LNCaP clone FGC (cell line): ENCODE results near the gene NINJ2.

DNA sequence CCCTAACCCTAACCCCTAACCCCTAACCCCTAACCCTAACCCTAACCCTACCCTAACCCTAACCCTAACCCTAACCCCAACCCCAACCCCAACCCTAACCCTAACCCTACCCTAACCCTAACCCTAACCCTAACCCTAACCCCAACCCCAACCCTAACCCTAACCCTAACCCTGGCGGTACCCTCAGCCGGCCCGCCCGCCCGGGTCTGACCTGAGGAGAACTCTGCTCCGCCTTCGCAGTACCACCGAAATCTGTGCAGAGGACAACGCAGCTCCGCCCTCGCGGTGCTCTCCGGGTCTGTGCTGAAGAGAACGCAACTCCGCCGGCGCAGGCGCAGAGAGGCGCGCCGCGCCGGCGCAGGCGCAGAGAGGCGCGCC lies 56.2 kb upstream of the IQSEC3 start:
- RRBS, 2 experiments = no CpG with 5 or more reads among the region's 27 CpGs

- RRBS, 2 experiments = no CpG with 5 or more reads among the region's 17 CpGs
Measured at GRCh38 chr12:14693-15206, 51.8 kb upstream of the IQSEC3 start.

- RRBS, 2 experiments = no CpG with 5 or more reads among the region's 11 CpGs
Measured at GRCh38 chr12:17044-17794, 49.3 kb upstream of the IQSEC3 start.

DNA sequence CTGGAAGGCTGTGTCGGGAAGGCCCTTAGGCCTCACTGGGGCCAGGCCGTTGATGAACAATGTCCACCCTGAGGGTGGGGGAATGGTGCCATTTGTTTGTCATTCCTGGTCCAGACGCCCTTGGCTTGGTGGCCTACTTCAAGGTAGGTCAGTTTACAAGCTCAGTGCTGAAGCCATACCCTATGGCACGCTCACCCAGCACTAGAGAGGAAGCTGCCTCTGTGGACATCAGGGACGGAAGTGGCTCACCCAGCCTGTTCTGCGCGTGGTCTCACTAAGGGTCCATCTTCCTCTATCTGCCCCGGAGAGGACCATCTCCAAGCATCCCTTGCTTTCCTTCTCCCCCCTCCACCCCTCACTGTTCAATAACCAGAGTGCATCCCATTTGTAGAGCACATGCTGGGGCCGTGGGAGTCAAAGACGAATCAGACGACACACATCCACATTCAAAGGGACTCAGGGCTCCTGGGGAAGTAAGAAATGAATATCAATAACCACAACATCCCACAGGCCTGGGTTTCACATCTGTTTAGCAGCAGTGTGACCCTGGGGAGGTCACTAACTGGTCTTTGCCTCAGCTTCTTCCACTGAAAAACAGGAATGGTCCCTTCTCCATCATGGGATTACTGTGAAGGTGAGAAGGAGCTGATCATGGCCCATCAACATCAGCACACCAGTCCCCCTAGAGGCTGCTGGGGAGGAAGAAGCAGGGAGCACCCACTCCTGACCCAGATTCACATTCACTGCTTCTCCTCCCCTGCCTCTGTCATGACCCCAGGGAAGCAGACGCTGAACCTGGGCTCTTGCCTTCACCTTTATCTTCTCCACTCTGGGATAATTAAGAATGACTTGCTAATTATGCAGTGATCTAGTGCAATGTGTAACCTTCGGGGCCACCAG lies 44.7 kb upstream of the IQSEC3 start:
- RRBS, 2 experiments = no CpG with 5 or more reads among the region's 13 CpGs

DNA sequence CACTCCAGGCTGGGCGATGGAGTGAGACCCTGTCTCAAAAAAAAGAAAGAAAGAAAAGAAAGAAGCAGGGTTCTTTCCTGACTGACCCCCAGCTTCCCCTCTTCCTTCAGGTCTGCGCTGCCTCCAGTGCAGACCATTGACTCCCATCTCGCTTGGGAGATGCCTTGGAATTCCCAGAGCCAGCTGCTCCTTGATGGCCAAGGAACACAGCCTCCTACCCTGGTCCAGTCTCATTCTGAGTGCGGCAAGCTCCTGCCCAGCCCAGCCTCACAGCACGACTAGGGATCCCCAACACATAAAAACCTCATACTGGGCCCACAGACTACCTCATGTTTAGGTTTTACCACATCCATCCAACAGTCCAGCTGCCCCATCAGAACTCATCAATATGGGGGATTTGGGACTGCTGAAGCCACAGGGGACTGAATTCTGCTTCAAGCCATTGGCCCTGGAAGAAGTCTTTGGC lies 25.2 kb downstream of the IQSEC3 start:
- RRBS, 2 experiments = no CpG with 5 or more reads among the region's 5 CpGs

DNA sequence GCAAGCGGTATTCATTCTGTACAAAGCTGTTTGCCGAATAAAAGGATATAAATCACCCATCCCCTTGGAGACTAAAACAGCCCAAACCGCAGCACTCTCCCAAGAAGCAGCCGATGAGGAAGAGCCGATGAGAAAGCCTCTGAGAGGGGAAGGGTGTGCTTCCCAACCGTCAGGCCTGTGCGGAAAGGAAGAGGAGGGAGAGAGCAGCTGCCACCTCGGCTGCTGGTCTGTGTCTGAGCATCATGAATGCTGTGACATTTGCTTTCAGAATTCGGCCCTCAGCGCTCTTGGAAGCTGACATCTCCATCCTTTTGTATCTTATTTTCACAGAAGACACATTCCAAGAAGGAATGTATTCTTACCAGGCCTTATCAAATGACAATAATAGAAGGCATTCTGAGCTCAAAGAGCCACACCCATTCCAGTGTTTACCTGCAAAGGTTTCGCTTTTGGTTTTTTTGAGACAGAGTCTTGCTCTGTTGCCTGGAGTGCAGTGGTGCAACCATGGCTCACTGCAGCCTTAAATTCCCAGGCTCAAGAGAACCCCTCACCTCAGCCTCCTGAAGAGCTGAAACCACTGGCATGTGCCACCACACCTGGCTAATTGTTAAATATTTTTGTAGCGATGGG lies 69.4 kb downstream of the SLC6A12 start:
- RRBS, 2 experiments = no CpG with 5 or more reads among the region's 12 CpGs

GRCh38 chr12:163231-163699 lies 50.7 kb downstream of the SLC6A12 start:
- RRBS, 2 experiments = 96 to 97% methylated on average over 5 of the region's 22 CpGs

- RRBS, 2 experiments = no CpG with 5 or more reads among the region's 8 CpGs
Measured at GRCh38 chr12:180403-180901, 33.5 kb downstream of the SLC6A12 start.

DNA sequence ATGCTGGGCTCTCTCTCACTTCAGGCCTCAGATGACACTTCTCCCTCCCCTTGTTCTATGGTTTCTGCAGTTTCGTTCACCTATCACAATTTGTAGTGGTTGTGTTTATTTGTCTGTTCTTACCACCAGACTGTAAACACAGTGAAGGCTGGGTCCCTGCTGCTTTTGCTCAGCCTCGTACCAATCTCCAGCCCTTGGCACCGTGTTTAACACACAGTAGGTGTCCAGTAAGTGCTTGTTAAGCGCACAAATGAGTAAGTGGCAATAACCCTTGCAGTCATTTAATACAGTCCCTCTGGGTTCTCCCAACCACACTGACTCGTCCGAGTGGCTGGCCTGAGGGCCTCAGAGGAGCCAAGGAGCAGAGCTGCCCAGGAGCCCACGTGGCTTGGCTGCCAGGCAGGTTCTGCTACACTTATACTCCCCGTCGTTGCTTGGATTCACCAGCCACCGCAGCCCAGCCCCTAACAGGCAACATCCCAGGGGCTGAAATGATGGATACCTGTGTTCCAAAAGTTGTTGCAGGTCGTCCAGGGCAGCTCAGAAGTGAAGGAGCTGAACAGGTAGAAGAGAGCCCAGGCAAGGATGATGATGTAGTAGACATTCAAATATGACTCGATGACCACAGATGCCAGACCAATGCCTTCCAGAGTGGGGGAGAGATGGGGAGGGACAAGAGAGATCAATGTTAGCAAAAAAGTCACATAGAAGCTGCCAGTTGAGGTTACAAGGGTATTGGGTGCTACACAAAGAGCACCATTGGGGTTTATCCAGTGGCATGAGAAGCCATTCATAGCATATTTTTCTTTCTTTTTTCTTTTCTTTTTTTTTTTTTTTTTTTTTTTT lies 11.5 kb downstream of the SLC6A12 start:
- RRBS, 2 experiments = no CpG with 5 or more reads among the region's 12 CpGs

- RRBS, 2 experiments = no CpG with 5 or more reads among the region's 6 CpGs
Measured at GRCh38 chr12:212520-212772, 1.5 kb downstream of the SLC6A12 start.

DNA sequence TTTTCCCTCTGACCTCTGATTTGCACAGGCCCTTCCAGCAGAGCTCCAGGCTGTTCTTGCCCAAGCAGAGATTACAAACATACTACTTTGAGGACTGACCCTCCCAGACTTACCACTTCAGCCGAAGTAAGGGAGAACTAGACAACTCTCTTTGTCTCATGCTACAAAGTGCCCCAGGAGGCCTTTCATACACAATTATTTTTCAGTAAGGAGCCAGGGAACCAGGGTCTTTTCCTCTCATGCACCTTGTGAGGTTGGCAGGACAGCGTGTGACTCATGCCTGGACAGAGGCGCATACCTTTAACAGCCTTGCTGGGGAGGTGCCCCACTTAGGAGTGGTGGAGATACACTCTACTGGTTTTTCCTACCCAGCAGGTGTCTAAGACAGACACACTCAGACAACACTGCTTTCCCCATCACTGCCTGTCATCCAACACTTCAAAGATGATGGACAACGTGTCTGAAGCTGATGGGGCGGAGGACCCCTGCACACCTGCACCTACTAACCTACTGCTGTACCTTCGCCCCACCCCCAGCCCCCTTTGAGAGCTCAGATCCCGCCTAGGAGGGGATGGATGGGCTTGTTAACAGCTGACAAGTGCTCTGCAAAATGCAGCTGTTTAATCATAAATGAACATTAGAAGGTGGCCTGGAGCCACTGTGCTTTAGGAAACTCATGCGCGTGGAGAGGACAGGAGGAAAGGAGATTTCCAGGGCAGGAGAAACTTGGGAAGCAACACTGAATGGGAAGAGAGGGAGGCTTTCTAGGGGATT lies 49.1 kb downstream of the B4GALNT3 start:
- RRBS, 2 experiments = no CpG with 5 or more reads among the region's 9 CpGs

DNA sequence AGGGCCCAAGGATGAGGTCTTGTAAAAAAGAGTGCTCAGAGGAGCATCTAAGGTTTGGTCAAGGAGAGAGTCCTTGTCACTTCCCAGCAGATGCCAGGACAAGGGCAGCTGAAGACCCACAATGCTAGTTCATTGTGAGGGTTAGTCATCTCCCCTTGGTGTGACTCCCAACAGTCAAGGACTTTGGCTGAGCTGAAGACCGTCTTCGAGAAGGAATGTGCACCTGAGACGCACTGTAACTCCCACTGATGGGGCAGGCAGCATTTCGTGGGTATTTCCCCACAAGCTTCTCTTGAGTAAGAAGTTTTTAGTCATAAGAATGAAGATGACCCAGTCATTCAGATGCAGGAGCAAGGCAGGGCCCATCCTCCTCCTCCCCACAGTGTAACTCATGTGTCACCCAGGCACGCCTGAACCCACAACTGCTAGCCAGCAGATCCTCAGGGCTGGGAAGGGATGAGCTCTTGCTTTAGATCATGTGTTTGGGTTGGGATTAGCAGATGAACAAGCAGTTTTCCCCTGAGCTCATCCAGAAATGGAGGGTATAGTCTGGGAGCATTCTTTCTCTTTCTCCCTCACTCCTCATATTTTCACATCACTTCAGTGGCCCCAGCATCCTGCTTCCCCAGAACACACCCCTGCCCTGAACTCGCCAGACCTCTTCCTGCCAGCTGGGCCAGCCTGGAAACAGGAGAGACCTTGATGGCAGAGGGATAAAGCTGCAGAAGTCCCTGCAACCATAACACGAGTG lies 73.2 kb downstream of the B4GALNT3 start:
- RRBS, 2 experiments = no CpG with 5 or more reads among the region's 7 CpGs

- RRBS, 2 experiments = no CpG with 5 or more reads among the region's 17 CpGs
Measured at GRCh38 chr12:545394-546237, 85.9 kb downstream of the B4GALNT3 start.

- RRBS, 2 experiments = no CpG with 5 or more reads among the region's 8 CpGs
Measured at GRCh38 chr12:598166-598621, 65.1 kb downstream of the NINJ2 start.

- RRBS, 2 experiments = no CpG with 5 or more reads among the region's 13 CpGs
Measured at GRCh38 chr12:627885-628605, 35.2 kb downstream of the NINJ2 start.

GRCh38 chr12:661781-662579 lies 1.3 kb downstream of the NINJ2 start:
- RRBS, 2 experiments = no CpG with 5 or more reads among the region's 12 CpGs

DNA sequence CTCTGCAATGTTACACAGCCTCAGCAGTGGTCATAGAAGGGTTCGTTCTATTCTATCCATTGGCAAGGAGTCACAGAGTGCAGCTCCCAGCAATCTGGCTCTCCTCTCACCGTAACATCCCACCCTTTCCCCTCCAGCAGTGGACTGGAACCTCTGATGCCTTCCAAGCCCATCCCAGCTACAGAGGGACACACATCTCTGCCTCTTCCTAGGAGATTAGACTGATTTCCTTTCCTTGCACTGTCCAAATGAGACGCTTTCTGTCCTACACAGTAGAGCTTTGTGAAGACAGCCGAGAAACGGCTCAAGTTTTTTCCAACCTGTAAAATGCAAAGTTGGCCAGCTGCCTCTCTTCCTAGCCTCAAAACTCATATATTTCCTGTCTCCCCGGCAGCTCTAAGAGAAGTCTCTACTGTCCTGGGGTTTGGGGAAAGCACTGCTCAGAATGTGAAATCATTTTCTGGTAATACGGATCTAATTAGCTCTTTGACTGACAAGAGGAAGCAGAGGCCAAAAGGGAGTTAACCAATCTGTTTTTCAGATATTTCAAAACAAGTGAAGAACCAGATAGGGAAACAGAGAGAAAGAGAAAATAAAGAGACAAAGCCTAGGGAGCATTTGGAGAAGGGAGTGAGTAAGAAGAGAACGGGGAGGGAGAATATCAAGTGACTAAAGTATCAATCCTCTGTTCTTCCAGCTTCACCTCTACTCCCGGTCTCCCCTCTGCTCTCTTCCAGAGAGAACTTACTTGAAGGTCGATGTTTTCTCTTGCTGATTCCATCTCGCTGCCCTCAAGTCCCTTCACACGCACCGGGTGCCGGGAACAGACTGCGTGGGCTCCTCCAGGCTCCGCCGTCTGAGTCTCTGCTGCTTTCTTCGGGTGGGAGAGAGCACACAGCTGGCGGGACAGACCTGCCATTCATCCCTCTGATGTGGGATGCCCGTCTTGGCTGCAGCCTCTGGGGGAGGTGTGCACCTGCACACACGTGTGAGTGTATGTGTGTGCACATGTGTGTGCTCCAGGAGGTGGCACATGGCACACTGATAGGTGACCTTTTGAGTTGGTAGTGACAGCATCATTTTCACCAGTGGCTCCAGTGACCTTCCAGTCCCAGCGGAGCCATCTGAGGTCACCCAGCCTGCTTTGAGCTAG lies at the start of gene NINJ2:
Gene NINJ2 (minus strand): TSS at position 866 of the 1,153 bp plus-strand sequence.
- RRBS, 2 experiments = 68 to 71% methylated on average over 4 of the region's 22 CpGs

GRCh38 chr12:684509-684723 lies 21.2 kb upstream of the NINJ2 start:
- RRBS, 2 experiments = no CpG with 5 or more reads among the region's 3 CpGs

DNA sequence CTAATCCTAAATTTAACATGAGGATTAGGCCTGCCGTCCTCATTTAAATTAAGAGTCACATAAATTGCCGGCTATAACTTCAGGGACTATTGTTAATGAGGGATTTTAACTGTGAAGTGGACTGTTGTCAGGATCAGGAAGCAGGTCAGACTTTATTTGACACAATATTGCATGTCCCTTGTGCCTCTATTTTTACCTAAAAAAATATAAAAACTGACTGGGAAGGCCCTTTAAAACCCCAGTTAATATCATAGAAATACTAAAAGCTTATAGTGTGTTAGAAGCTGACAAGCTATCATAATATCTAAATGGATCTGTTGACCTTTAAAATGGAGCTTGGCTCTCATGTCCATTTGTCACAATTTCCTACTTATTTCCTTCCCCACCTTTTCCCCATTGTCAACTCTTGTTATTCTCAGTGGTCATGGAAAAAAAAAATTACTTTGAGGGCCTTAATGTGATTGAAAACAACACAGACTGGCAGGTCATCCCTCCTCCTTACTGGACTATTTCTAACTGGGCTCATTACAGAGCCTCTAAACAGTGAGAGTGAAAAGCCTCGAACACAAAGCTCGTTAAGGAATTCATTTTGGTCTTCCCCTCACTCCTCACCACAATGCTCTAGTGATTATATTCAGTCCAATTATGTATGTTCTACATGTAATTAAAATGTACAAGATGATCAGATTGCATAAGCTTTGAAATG lies 13.7 kb upstream of the WNK1 start:
- RRBS, 2 experiments = no CpG with 5 or more reads among the region's 4 CpGs